ENCODE measurements around a stretch of chr2.

GRCh38 chr2:236582895-236583130 lies 13.2 kb downstream of the ACKR3 start:
- RRBS = no CpG with 5 or more reads among the region's 4 CpGs

GRCh38 chr2:236875572-236876412 lies 209.9 kb upstream of the COPS8 start:
- RRBS = no CpG with 5 or more reads among the region's 16 CpGs

DNA sequence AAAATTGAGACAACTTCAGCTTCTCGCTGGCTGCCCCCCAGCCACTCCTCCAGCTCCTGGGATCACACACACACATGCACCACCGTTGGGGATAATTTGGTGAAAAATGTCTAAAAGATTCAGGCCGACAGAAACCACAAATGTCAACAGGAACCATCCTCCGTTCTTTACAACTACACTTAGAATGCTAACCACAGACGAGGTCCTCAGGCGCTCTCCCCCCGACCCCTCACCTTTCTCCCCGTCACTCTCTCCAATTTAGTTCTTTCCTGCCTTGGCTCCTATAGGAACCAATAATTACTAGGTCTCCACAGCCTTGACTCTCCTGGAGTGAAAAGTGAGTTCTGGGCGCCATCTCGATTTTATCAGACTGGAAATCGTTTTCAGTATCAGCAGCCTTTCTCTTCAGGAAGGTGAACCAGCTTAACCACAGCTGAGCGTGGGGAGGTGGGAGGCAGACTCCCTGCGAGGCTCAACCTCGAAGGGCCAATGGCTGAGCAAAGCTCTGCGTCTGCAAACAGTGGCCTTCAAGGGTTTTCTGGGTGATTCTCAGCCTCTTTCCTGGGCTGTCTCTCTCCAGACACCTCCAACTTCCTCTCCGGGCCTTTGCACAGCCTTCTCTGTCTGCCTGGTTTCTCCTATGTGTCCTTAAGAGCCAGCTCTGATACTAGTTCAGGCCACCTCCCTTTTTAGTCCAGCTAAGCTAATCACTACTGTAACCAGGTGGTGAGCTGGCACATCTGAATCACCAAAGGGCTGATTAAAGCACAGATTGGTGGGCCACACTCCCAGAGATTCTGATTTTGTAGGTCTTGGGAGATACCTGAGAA lies 115.7 kb upstream of the COPS8 start:
- RRBS = no CpG with 5 or more reads among the region's 16 CpGs

DNA sequence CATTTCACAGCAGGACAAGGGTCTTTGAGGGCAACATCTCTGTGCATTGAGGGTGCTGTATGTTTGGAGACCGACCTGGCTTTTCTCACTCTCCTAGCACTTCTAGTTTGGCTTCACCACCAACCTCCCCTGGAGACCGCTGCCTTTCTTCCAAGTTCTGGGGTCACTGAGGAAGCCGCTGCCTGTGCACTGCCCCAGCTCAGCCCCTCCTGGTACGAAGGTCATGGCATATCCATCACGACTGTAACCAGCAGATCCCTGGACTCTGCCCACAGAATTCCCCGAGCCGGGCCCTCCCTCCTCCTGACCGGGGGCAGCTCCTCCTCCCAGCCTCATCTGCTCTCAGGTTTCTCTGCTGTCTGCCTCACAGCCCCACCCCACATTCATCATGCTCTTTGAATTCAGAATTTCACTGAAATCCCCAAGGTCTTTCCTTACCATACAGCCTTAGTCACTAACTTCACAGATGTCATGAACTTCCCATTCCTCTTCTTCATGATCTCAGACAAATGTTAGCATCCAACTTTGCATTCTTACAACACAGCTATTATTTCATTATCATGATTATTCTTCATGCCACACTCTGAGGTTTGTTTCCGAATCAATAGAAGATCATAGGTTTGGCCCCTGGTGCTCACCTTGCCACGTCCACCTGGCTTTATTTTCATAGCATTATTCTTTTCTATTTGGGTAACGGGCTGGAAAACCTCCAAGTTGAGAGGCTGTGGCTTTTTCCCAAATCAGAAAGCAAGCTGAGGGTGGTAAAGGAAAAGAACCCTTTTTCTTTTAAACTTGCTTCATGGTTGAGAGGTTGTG lies 112.9 kb upstream of the COPS8 start:
- RRBS = no CpG with 5 or more reads among the region's 11 CpGs

- RRBS = no CpG with 5 or more reads among the region's 4 CpGs
Measured at GRCh38 chr2:236975700-236976136, 110.0 kb upstream of the COPS8 start.

DNA sequence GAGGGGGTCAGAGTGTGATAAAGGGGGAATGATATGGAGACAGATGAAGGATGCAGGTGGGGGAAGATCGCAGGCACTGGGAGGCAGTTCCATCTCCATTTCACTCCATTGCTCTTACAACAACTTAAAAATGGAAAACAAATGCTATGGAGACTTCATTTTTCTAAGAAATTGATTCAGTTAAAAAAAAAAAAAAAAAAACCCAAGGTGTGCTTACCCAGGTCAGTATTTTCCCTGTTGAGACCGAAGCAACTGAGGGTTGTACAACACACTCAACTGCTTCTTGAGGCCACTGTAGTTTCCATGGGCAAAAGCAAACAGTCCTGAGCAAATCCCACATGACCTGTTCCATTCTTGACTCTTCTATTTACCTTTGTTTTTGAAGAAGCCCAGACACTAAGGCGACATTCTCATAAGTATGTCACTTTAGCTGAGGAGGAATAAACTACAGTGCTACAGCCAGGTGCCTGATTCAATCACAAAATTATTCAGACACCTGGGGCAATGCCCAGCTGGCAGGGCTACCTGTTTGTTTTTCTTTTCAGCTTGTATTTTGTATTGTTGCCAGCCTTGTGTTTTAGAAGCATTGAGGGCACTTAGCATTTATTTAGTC lies 99.3 kb upstream of the COPS8 start:
- RRBS = no CpG with 5 or more reads among the region's 3 CpGs

GRCh38 chr2:237213692-237214070 lies 128.0 kb downstream of the COPS8 start:
- RRBS = no CpG with 5 or more reads among the region's 7 CpGs

DNA sequence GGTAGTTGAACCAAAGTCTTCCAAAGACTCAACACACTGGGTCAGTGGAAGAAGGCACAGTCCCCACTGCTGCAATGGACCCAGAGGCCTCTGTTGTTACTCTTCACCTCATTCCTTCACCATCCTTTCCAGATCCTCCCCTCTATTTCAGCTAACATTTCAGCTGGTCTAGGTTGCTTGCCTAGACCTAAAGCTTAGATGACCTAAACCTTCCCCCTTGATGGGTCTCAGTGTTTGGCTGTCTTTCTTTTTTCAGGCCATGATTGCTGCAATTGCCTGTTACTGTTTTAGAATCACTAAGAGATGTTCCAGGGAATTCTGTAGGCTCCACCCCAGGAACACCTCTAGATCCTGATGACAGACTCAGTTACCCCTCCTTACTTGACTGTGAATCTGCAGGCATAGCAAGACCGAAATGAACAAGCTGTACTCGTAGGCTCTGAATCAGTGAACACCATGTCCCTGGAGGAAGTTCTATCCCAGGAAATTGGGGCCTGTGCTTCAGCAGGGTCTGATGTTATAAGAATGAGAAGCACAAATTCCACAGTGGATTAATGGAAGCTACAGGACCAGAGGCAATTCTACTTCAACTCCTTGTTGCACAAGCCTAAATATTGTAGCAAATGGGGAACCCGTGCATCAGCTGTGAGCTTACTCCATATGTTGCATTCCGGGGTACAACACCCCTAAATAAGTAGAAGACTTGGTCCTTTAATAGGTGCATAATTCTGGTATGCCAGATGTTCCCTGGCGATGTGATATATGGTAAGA lies 148.6 kb downstream of the COPS8 start:
- RRBS = no CpG with 5 or more reads among the region's 5 CpGs

GRCh38 chr2:237257463-237257958 lies 156.5 kb downstream of the COL6A3 start:
- RRBS = 77% methylated on average over 1 of the region's 10 CpGs

- RRBS = no CpG with 5 or more reads among the region's 5 CpGs
Measured at GRCh38 chr2:237363093-237363463, 50.9 kb downstream of the COL6A3 start.

- RRBS = no CpG with 5 or more reads among the region's 6 CpGs
Measured at GRCh38 chr2:237384903-237385624, 28.9 kb downstream of the COL6A3 start.

DNA sequence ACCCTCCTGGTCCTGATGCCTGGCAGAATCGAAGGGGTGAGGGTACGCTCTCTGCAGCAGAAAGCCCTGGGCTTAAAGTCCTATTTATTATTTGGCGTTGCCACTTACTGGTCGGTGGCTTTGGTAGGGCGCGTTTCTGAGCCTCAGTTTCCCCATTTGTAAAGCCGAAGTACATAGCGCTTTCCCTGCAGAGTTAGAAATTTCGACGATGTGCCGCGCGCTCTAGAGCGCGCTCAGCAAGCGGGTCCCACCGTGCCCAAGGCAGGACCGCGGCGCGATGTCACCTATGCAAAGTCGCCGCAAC lies 396 bp upstream of the MLPH start:
- RRBS = no CpG with 5 or more reads among the region's 23 CpGs

DNA sequence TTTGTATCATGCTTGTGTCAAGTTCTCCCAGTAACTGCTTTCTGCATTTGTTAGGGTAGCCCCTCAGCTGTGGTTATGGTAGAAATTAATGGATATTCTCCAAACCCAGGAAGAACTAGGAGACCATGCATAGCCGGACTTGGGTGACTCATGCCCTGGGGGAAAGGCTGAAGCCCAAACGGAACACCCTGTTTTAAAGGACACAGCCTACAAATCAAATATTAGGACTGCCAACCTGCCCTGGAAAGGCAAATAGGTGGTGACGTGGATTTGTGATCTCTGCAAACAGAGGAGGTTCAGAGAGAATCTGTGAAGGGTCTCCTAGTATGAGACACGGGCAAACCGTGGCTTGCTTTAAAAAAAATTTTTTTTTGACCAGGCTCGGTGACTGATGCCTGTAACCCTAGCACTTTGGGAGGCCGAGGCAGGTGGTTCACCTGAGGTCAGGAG lies 15.4 kb downstream of the MLPH start:
- RRBS = no CpG with 5 or more reads among the region's 7 CpGs

- RRBS = no CpG with 5 or more reads among the region's 31 CpGs
Measured at GRCh38 chr2:237537592-237538249, 28.7 kb upstream of the PRLH start.

GRCh38 chr2:237550920-237551659 lies 15.3 kb upstream of the PRLH start:
- RRBS = no CpG with 5 or more reads among the region's 18 CpGs

GRCh38 chr2:237566697-237567142 lies 346 bp downstream of the PRLH start:
- RRBS = no CpG with 5 or more reads among the region's 20 CpGs

DNA sequence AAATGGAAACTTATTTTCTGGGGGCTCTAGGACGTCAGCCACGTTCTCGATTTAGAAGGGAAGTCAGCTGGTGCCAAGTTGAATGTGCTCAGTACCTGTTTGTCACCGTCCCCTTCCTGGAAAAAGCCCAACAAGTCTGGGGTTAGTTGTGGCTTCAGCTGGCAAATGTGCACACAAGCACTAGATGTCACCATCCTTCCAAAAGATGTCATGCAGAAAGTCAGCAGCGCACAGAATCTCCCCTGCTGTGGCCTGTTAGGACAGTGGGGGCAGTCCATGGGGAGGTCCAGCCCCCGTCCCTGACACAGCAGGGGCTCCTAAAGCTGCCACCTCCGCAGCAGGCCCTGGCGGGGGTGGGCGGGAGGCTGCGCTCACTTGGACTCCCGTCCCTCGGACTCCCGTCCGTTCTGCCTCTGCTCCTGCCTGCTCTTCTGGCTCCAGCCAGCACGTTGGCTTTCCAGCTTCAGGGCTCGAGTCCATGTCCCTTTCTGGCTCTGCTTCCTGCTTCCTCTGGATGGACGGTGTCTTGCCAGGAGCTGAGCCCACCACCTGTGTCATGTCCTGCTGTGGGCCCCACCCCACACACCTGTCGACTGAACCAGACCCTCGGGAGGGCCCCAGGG lies 8.7 kb downstream of the RAB17 start:
- RRBS = no CpG with 5 or more reads among the region's 19 CpGs

DNA sequence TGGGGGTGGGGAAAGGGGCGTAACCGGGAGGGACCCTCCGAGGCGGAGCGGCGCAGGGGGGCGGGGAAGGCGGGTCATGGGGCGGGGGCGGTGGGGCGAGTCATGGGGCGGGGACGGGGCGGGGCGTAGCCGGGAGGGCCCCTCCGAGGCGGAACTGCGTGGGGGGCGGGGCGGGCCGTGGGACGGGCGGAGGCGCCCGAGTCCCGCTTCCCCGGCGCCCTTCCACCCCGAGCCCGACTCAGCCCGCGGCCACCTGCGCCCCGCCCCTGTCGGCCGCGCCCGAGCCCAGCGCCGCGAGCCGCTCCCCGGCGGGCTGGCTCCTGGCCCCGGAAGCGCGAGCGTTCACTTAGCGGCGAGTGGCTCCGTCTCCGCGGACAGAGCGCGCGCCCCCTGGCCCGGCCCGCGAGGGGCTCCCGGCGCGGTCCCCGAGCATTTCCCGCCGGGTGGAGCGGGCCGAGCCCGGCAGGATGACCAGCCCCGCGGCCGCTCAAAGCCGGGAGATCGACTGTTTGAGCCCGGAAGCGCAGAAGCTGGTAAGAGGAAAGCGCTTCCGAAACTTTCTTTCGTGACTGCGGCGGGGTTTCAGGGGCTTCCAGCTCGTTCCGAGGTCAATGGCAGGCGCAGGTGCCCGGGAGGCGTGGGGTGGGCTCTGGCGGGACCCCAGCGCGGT lies 64.7 kb downstream of the LRRFIP1 start:
- RRBS = 1% methylated on average over 26 of the region's 89 CpGs

- RRBS = no CpG with 5 or more reads among the region's 12 CpGs
Measured at GRCh38 chr2:237694251-237694964, 67.0 kb downstream of the LRRFIP1 start.

GRCh38 chr2:237895497-237896516 lies 36.4 kb downstream of the RAMP1 start:
- RRBS = 69% methylated on average over 3 of the region's 28 CpGs